ReNcell CX (cell line): ENCODE measurements around a stretch of chr9.

- PRO-cap: no peak
These were observed 387.8 kb downstream of the GADD45G start for GRCh38 chr9:89992401-89993216.

GRCh38 chr9:90002375-90002647 is 397.5 kb downstream of the GADD45G start:
- PRO-cap: unidirectional peak, minus-strand start at chr9:90002433

DNA sequence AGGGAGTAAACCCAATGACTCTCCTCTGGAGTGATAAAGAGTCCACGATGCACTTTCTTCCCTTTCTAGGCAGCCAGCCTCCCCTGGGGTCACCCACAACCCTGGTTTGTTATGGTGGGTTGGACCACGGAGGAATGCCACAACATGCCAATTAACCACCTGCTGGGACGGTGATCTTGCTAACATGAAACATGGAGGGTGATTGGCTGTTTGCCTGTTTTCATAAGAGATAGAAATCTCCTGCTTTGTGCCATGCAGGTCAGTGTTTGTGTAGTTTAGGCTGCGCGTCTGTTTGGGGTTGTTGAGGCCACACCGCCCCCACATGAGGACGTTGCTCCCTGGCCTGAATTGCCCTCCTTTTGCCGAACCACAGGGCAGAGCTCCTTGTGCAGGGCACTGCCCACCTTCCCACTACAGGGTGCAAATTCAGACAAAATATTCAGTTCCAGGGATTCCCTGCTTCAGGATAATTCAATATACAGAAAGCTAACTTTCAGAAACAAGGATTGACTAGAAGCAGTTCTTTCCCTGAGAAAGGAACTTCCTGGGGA is 427.5 kb downstream of the GADD45G start:
- PRO-cap: no peak

- PRO-cap: no peak
These were observed 439.8 kb downstream of the GADD45G start for GRCh38 chr9:90044563-90045026.

DNA sequence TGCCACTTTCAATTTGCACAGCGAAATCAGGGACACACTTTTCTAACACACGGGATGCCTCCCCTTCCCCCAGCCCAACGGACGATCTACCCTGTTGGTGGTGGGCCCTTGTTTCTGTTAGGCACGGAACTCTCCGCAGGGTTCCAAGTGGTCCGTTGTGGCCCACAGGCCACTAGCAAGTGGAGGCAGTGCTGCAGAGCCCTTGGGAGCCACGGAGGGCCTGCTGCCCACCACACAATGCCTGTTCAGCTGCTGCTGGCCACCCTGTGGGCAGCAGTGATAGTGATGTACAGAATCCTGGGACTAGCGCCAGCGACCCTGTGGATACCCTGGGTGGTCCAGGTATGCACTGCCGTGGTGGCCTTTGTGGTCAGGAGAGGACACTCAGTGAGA is 58.9 kb downstream of the DIRAS2 start:
- PRO-cap: no peak

- PRO-cap: no peak
These were observed 58.0 kb downstream of the SYK start for GRCh38 chr9:90859727-90859926.

DNA sequence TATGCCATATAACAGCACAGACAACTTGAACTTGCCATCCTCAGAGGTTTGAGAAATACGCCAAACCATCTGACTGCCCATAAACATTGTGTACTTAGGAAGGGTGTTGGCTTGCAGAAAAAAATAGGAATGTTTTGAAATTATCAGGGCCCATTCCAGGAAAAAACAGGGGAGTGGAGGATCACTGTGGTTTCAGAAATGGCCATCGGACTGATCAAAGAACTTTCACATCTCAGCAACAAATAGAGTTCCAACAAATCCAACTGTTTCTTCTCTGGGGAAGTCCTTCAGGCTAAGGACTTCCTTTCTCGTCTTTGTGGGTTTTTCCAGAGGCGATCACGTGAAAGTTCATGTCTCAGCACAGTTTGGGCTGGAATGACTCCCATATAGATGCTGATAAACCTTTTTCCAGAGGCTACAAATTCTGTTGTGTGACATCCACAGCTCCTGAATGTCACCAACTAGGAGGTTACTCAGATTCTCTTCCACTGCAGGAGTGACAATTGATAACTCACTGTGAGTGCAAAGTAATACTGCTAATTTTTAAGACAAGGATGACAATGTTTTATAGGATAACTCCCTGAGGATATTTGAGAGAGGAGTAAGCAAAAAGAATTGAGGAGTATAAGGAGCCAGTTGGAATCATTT is 259.3 kb downstream of the SYK start:
- PRO-cap: no peak

GRCh38 chr9:91117908-91118500 is 243.7 kb downstream of the AUH start:
- PRO-cap: unidirectional peak, plus-strand start at chr9:91118374

- PRO-cap: no peak
These were observed 186.9 kb downstream of the AUH start for GRCh38 chr9:91174827-91175243.

- PRO-cap: unidirectional peak, plus-strand start at chr9:91193463; bidirectional peak, plus-strand start at chr9:91193846, minus-strand start at chr9:91193904
These were observed 168.3 kb downstream of the AUH start for GRCh38 chr9:91193309-91194014.

GRCh38 chr9:91194396-91194729 is 167.4 kb downstream of the AUH start:
- PRO-cap: no peak

GRCh38 chr9:91230196-91230910 is 131.4 kb downstream of the AUH start:
- PRO-cap: no peak

- PRO-cap: no peak
These were observed 43.3 kb downstream of the AUH start for GRCh38 chr9:91318104-91319208.

- PRO-cap: no peak
These were observed 19.7 kb downstream of the NFIL3 start for GRCh38 chr9:91403925-91404356.

GRCh38 chr9:91409147-91409757 is 14.4 kb downstream of the NFIL3 start:
- PRO-cap: no peak

GRCh38 chr9:91419165-91420277 is 4.1 kb downstream of the NFIL3 start:
- PRO-cap: no peak

- PRO-cap: no peak
These were observed 1.4 kb downstream of the NFIL3 start for GRCh38 chr9:91421881-91422884.

GRCh38 chr9:91428798-91429250 is 5.2 kb upstream of the NFIL3 start:
- PRO-cap: no peak

GRCh38 chr9:91482829-91483723 is 59.4 kb upstream of the NFIL3 start:
- PRO-cap: no peak

GRCh38 chr9:91800466-91800787 is 149.6 kb downstream of the ROR2 start:
- PRO-cap: no peak